Metastatic Lung Carcinoma in the Adrenal Gland (tissue), 1 donor: ENCODE measurements around the gene CCDC110.

DNA sequence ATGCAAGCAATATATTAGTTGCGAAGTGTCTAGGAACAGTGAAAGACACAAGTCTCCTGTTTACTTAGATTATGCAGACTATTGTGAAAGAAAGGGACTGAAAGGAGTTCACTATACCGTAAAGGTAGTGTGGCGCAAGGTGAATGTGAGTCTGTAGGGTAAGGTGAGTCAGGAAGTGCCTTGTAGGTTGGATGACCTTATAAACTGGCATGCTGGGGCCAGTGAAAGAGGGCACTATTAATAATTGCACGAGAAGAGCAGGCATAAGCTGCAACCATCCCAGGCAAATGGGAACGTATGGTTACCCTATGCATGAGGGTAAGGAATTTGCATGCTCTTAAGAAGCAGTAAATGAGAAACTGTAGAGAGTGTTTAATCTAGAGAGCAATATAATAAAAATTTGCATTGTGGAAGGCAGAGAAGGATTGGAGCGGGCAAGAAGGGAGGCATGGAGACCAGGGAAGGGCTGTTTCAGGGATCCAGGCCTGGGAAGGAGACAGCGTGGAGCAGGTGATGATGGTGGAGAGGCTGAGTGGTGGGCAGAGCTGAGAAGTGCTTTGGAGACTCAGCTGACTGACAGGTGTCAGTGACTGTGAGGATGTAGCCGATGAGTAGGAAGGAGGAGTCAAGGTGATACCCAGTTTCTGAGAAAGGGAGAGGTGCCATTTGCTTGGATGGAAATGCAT is 26.5 kb downstream of the STOX2 start:
- PRO-cap, result no peak

- PRO-cap, result no peak
These were observed 63.5 kb downstream of the ENPP6 start for GRCh38 chr4:184154067-184154667.

DNA sequence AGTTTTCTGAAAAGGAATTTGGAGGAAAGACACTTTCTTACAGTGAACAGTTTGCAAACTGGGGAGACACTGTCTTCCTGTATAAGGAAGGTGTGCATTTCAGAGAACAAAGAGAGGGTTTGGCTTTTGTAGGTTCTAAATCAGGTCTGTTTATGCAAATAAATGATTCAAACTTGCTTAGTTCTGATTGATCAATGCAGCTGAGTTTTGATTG is 62.9 kb upstream of the ENPP6 start:
- PRO-cap, result no peak

DNA sequence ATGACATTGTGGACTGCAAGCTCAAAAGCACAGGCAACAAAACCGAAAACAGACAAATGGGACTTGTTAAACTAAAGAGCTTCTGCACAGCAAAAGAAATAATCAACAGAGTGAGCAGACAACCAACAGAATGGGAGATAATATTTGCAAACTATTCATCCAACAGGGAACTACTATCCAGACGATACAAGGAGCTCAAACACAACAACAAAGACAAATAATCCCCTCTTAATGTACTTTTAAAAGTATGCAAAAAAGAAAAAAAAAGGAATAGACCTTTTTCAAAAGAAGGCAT is 66.9 kb upstream of the ENPP6 start:
- PRO-cap, result no peak

GRCh38 chr4:184287507-184288379 is 70.1 kb upstream of the ENPP6 start:
- PRO-cap, result no peak

DNA sequence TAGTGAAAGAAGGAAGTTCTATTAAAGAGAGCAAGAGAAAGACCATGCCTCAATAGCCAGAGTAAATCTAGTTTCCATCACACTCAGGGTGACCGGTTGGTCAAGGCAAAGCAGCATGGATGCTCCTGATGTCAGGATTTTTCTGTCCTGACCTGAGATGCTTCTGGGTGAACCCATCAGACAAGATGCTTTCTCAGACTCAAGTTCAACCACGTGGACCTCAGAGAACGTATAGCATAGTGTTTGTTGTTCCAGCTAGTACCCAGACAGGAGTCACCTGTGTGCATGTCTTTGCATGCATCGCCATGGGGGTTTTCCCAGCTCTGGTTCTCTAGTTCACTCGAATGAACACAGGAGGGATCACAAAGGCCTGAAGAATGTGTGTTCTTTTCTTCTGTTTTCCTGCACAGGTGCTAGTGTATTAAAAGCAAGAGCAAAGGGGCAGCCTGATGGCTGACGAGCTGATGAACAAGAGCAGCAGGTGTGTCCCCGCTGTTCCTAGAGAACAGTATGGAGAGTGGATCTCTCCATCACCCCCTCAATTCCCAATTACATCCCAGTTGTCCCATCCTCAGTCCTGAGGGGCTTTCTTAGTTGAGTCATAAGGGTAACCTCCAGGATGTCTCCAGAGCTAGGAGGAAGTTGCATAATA is 110.5 kb upstream of the ENPP6 start:
- PRO-cap, result no peak

DNA sequence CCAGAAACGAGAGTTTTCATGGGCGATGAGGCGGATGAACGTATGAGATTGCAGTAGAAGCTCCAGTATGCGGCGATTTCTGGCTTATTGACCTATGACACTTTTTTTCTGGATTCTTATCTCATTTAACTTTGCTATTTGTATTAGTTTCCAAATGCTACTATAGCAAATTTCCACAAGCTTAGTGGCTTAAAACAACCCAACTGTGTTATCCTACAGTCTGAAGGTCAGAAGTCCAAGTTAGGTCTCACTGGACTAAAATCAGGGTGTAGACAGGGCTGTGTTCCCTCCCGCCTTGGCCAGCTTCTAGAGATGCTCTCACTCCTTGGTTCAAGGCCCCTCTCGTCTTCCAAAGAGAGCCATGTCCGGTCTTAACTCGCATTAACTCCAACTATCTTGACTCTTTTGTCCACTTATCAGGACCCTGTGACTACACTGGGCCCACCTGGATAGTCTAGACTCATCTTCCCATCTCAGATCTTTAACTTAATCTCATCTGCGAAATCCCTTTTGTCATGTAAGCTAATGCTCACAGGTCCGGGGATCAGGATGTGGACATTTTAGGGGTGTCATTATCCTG is 122.5 kb downstream of the IRF2 start:
- PRO-cap, result no peak

DNA sequence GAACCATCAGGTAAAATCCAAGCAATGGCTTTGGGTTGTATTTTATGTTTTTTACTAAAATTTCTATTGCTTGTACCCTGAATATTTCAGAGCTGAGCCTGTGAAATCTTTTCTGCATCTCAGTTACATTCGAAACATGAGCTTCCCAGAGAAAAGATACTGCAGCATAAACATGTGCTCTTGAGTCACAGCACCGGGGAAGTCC is 91.0 kb downstream of the IRF2 start:
- PRO-cap, result no peak

GRCh38 chr4:184396196-184396705 is 78.1 kb downstream of the IRF2 start:
- PRO-cap, result no peak

- PRO-cap, result unidirectional peak, plus-strand start at chr4:184472561; bidirectional peak, plus-strand start at chr4:184472634, minus-strand start at chr4:184472609
These were observed 2.1 kb downstream of the IRF2 start for GRCh38 chr4:184472263-184472660.

GRCh38 chr4:184732010-184732602 is 1.8 kb downstream of the CENPU start:
- PRO-cap, result unidirectional peak, plus-strand start at chr4:184732367

DNA sequence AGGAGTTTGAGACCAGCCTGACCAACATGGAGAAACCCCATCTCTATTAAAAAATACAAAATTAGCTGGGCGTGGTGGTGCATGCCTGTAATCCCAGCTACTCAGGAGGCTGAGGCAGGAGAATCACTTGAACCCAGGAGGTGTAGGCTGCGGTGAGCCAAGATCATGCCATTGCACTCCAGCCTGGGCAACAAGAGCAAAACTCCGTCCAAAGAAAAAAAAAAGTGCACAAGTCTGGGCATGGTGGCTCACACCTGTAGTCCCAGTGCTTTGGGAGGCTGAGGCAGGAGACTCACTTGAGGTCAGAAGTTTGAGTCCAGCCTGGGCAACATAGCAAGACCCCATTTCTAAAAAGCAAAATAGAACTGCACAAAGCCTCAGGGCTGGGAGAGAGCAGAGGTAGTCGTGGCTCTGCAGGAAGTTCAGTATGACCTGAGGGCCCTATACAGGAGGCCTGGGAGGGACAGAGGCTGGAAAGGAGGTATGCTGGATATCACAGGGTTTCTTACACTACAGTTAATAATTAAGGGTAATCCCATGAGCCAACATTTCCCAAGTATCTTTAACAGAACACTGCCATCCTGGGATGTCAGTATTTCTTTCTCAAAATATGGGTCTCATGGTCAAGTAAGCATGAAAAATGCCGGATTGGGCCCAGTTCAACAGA is 38.0 kb downstream of the ACSL1 start:
- PRO-cap, result no peak

DNA sequence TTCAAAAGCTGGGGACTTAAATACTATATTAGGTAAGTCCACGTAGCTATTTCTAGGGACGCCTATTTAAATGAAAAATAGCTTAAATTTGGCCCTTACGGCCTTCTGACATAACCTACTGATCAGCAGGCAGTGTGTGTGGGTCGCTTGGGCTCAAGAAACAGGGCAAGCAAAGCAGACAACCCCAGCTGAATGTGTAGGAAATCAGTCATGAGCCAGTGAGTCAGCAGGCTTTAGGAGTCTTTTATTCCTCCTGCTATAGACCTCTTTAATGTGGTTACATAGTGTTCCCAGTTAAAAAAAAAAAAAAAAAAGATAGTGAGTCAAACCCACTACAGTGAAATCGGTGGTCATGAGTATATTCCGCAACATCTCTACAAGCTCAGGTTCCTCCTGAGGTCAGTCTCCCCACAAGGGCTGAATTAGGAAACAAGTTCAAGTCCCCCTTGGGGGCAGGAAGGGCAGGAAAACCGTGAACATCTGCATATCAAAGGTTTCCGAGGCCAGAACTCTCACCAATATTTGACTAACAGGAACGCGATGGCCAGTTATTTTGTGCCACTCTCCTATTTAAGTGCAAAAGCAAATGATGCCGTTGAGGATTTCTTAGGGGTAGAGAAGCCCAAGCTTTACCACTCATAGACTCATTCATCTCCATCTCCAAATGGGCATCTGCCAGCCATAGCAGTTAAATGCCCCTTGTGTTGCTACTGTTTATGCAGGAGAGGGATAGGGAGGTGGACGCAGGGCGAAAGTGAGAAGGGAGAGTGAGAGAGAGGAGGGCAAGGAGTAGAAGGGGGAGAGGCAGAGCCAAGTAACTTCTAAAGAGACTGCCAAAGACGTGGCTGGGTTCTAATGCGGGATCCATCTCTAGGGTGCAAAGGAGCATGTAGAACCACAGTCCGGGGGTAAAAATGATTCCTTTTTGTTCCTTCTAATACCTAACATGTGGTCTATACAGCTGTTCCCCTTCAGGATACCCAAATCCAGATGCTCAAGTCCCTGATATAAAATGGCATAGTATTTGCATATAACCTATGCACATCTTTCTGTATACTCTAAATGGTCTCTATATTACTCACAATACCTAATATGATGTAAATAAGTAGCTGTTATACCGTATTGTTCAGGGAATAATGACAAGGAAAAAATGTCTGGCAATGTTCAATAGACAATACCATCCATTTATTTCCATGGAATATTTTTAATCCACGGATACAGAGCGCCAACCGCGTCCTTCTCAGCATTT is 32.4 kb downstream of the ACSL1 start:
- PRO-cap, result no peak

GRCh38 chr4:184796333-184796772 is 29.4 kb downstream of the ACSL1 start:
- PRO-cap, result no peak

DNA sequence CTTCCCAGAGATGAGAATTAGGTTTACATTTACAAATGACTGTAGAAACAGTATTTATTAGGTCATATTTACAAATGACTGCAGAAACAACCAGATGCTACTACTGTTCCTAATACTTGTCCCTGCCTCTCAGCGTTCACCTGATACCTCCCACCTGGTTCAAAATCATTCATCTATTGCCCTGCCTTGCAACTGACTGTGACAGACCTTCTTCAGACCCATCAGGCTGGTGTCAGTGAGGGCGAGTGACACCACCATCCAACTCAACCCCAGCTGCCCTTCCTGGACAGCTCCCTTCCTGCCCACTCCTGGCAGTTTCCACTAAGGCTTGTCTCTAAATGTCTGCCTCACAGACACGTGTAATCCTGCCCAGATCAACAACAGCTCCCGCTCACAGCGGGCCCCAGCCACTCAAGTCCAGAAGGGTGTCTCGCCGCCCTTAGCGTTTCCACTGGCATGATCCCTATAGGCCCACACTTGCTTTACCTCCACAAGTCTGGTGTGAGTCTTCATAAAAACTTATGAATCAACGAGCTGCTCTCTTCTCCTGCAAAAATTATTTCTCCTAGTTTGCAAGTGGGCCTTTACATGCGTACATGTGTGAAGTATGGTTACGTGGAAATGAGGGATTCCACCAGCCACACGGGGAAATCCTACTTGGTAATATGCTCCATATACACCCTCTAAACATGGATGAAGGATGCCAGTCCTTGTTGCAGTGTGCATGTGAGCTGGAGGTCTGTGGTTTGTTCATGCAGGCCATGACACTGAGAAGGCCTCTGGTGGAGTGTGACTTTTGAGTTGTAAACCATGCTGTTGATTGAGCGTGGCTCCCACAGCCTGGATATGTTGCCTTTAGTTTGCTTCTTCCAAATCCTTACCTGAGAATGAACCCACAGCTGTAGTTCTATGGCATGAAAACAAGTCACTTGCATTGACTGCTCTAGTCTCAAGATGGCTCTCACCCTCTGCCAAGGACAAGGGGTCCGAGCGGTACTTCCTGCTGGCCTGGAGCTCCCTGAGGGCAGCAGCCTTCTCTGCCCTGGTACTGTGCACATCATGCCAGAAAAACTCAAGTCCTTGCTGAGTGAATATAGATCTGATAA is 28.6 kb downstream of the ACSL1 start:
- PRO-cap, result no peak

GRCh38 chr4:184859934-184860693 is 34.3 kb upstream of the ACSL1 start:
- PRO-cap, result no peak

- PRO-cap, result no peak
These were observed 29.6 kb upstream of the HELT start for GRCh38 chr4:184988689-184989101.

DNA sequence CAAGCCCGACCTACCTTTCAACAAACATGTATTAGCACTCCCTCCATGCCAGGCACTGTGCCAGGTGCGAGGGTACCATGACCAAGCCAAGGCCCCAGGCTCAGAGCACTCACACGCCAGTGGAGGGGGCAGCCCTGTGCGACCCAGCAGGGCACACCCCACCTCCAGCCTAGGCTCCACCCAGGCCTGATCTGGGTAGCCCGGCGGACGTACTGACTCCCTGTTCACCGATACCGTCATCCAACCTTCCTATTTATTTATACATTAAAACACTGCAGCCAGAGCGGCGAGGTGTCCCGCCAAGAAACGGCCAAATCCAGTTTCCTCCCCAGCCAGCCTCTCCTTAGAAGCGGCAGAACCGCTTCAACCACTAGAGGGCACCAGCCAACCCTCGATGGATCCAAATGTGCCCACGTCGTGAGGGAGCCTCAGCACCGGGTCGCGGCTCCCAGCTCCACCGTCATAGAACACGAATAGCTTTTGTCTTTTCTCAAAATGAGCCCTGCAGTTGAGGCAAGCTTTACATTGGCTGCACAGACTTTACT is 13.2 kb upstream of the HELT start:
- PRO-cap, result no peak

GRCh38 chr4:185272305-185272695 is 62.9 kb downstream of the SNX25 start:
- PRO-cap, result no peak

DNA sequence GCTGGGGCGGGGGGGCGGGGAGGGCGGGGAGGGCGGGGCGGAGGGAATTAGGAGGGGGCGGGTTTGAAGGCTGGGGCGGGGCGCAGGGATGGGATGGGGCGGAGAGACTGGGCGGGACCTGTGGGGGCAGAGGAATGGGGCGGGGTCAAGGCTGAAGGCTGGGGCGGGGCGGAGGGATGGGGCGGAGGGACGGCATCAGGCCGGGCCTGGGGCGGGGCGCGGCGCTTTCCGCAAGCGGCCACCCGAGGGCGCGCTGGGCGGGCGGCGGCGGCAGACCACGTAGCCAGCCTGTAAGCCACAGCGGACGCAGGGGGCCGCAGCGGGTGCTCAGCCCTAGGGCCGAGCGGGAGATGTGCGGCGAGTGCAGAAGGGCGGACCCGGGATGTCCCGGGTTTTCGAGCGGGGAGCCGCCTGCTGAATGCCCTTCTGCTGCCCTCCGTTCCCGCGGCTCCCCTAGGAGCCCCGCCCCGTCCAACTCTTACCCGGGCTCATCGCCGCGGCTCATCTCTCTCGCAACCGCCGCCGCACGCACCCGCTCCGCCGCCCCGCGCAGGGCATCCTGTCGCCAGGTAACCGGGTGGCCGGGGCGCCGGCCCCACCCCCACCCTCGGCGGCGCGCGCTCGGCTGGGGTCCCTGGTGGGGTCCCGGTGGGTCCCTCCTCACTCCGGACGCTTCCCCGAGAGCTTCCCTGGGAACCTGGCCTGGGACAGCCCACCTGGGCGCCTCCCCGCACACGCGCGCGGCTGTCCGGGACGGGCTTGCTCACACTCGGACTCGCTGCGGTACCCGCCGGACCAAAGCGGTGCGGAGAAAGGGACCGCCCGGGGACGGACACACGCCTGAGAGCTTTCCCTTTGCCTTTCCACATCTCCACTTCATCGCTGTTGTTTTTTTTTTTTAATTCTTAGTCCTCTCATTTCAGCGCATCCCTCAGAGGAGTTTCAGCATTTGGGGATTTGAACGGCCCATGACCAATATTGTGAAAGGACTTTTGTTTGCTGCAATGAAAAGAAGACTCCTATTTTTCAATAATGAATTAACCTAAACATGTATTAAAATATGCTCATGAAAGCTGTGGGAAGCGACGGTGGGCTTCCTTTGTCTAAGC is at the start of gene CCDC110:
Gene CCDC110, minus strand, starts transcription at position 542 of the 1,109 bp plus-strand sequence.
- PRO-cap, result bidirectional peak, plus-strand start at position 273 of the sequence, minus-strand start outside the sequence; unidirectional peak, plus-strand start at position 300 of the sequence